A172 (cell line): Measurements from ENCODE around the gene PSPH.

DNA sequence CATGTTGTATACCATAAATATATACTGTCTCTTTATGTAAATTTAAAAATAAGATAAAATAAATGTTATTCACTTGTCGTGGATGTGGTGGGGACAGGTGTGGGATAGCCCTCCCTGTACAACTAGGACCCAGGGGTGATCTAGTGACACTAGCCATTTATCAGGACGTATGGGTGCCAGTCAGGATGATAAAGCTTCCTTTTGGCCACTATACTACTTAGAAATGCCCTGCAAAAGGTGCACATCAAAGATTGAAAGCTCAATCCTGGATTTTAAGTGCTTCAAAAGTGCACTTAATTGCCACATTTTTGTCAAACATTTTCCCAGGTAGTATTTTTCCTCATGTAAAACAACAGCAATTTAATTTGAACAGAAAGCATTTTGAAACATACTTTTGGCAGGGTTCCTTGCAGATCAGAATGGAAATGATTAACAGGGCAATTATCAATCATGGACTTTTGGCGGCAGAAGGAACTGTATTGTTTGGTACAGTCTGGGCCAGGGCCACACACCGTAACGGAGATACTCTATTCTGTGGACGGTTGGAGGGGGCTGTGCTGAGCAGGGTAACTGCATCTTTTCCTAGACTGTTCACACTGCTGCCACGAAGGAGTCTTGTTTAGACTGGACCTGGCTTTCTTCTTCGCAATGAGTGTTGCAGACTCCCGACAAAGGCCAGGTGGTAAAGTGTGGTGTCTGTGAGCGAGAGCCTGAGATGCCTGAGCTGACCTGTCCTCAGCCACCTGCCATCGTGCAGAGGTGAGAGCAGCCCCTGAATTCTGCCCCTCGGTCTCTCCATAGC, 62.2 kb downstream of the EGFR start:
- RAMPAGE, long total RNA, result no peak

- RAMPAGE, long total RNA, result no peak
Observed at GRCh38 chr7:55086314-55086992, 67.6 kb downstream of the EGFR start.

- RAMPAGE, long total RNA, result no peak
Observed at GRCh38 chr7:55109238-55110229, 90.7 kb downstream of the EGFR start.

DNA sequence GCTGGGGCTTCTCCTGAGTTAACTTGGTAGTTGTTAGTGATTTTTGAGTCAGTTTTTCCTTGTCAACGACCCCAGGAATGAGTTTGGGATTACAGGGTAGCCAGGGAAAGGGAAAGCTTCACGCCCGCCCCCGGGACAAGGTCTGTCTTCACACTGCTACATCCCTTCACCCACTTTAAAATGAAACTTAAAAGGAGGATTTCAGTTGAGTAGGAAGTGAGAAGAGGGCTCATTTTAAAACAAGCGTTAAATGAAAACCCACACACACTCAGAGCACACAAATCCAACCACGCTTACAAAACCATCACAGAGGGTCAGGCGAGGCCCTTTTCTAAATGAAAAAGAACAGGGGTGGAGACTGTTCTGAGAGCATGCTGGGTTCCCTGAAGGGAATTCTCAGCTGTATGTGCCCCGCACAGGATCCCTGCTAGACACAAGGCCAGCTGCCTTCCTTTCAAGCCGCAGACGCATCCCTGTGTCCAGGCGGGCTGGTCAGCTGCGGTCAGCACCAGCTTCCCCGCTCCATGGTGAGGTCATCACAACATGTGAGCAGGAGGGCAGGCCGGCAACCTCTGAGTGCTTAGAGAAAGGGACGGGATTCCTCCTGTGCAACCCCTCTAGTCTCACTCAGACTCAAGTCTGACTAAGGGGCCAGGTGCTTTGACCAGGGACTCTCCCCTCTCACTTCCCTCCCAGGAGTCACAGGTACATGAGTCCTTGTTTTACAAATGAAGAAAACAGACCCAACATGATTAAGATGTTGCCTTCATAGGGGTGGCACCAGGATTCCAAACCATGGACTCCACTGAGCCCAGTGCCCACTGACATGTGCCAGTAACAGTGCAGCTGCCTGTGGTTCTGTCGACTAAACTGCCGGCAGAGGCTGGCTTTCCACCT, 111.8 kb downstream of the EGFR start:
- RAMPAGE, long total RNA, result no peak

DNA sequence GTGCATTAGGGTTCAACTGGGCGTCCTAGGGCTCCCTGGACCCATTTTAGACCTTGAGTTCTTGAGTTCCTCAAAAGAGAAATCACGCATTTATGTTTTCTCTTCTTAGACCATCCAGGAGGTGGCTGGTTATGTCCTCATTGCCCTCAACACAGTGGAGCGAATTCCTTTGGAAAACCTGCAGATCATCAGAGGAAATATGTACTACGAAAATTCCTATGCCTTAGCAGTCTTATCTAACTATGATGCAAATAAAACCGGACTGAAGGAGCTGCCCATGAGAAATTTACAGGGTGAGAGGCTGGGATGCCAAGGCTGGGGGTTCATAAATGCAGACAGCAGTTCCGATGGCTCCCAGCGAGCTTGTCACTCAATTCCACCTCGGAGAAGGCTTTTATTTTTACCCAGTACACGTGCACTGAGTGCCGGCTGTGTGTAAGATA, 124.4 kb downstream of the EGFR start:
- RAMPAGE, long total RNA, result no peak

GRCh38 chr7:55177508-55178013, 158.7 kb downstream of the EGFR start:
- RAMPAGE, long total RNA, result no peak

DNA sequence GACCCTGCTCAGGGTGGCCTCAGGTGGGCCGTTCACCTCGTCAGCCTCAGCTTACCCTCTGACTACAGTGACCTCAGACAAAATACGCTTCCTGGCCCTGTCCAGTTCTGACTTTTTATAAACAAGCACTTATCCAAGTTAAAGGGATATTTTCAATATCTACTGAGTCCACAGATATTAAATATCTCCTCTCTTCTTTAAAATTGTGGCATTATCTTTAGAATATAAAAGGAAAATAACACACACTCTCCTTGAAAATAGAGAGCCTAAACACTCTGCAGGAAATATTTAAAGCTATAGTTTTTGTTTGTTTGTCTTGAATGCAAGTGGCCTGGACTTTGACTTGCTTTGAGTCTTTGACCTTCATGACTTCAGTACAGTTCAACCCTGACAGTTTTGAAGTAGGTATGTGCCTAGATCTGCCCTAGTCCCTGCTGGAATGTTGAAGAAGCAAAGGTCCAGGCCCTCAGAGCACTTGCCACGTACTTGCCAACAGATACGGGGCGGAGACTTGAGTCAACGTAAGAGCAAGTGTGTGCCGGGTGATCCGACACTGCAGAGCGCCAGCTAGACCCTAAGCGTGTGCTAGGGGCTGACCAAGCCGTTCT, 159.8 kb downstream of the EGFR start:
- RAMPAGE, long total RNA, result no peak

DNA sequence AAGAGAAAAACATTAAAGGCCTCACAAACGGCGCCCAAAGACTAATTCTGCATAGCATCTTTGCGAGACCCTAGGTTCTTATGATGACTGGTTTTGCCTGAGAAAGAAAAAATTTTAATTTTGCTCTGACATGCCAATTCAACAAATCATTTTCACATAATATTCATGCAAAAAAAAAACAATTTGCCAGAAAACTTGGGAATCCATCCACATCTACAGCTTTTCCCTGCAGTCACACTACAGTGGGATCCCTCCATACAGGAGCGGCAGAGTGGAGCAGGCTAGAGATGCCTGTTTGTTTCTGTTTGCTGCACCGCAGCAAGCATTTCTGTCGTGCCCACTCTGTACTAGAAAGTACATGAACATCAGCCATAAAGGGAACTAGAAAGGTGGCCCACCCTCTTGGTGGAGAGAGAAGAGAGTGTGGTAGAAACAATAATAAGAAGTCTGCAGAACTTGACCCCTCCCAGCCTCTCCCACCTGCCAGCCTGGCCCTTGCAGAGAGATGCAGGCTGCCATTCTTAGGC, 171.6 kb downstream of the EGFR start:
- RAMPAGE, long total RNA, result no peak

GRCh38 chr7:55191294-55192275, 172.8 kb downstream of the EGFR start:
- RAMPAGE, long total RNA, result no peak

DNA sequence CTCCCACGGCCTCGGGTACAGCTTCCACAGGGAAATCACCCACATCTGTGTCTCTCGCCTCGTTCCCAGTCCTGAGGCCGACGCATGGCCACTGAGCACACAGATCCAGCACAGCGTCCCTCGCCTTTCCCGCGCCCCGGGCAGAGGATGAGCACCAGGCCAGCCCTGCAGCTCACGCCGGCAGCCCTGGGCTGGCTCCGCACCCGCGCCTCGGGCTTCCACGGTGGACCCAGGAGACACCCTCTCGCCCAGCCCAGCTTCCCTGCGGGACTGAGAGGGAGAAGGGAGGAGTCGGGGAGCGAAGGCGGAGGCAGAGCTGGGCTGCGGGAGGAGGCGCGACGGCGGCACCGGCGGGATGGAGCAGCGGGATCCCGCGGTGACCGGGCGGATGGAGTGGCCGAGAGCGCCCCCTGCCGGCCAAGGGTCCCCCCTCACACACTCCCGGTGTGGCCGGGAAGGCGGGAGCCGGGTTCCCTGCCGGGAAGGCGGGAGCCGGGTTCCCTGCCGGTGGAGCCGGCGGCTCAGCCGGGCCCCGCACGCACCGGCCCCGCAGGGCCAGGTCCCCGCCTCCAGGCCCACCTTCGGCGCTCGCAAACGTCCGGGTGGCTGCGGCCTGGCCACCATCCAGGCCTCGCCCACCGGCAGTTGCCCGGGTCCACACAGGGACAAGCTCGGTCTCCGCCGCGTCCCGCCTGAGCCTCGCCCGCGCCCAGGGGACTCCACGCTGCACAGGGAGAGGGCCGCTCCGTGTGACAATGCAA, 110.3 kb upstream of the LANCL2 start:
- RAMPAGE, long total RNA, result no peak

GRCh38 chr7:55427792-55428683, 62.9 kb downstream of the LANCL2 start:
- RAMPAGE, long total RNA, result no peak

- RAMPAGE, long total RNA, result no peak
Observed at GRCh38 chr7:55465925-55466380, 100.8 kb downstream of the LANCL2 start.

- RAMPAGE, long total RNA, result no peak
Observed at GRCh38 chr7:55532890-55534151, 39.0 kb downstream of the VOPP1 start.

DNA sequence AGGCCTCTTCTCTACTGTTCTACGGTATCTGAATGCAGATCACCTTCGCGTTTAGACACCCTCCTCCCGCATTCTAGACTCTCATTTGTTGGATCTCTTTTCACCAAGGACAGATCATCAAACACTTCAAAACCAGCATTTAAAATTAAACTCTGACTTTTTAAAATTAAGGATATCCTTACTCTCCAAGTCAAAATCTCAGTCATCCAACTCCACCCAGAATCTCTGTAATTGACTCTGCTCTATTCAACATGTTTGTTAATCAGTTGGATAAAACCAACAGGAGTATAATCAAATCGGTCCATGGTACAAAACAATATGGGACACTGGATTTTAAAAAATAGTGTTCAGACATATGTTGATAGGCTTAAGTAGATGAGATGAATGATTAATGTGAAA, 7.1 kb downstream of the VOPP1 start:
- RAMPAGE, long total RNA, result no peak

- RAMPAGE, long total RNA, result no peak
Observed at GRCh38 chr7:55698894-55699619, 126.8 kb upstream of the VOPP1 start.

GRCh38 chr7:56050899-56051632, at the start of gene PSPH:
Gene PSPH (minus strand): TSS chr7:56051444.
- RAMPAGE, long total RNA, result no peak

DNA sequence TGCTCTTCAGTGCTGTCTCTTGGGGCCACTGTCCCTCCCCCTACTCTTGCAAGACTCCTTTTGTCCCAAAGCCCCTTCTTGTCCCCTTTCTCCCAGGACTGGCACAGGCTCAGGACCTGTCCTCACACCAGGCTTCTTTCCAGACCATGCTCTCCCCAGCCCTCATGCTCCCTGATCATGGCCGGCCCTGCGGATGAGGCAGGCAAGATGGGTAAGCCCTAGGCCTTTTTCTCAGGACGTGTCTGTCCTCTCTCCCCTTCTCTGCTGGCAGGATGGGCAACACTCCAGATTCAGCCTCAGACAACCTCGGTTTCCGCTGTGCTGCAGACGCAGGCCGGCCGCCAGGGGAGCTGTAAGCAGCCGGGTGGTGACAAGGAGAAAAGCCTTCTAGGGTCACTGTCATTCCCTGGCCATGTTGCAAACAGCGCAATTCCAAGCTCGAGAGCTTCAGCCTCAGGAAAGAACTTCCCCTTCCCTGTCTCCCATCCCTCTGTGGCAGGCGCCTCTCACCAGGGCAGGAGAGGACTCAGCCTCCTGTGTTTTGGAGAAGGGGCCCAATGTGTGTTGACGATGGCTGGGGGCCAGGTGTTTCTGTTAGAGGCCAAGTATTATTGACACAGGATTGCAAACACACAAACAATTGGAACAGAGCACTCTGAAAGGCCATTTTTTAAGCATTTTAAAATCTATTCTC, 13.3 kb downstream of the PHKG1 start:
- RAMPAGE, long total RNA, result no peak

GRCh38 chr7:56174561-56174919, 58.3 kb upstream of the NUPR2 start:
- RAMPAGE, long total RNA, result no peak

DNA sequence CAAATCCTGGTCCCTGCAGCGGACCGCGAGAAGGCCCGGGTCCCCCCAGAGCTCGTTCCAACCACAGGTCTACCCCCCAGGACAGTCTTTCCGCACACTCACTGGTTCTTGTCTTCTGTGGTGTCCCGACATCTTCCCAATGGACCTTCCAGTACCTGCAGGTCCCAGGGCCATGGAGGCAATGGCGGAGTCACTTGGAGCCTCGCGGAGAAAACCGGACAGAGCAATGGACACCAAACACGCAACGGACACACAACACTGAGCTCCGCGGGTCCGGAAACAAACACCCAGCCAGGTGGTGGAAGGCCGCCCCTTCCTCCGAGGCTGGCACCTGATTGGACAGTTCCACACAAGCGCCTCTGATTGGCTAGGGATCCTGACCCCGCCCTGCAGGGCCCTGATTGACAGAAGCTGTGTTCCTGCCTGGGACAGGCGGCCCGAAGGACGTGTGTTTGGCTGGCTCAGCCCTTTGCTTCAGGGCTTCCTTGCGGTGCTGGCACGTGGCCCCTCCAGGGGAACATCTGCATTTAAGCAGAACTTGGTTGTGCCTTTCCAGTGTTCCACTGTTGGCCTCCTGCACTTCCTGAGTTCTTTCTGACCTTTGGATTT, 332.0 kb upstream of the NUPR2 start:
- RAMPAGE, long total RNA, result no peak

- RAMPAGE, long total RNA, result no peak
Observed at GRCh38 chr7:56483136-56483714, 367.0 kb upstream of the NUPR2 start.